Tibial nerve (tissue), 3 donors: Measurements from ENCODE around the genes LMX1B and RALGPS1.

DNA sequence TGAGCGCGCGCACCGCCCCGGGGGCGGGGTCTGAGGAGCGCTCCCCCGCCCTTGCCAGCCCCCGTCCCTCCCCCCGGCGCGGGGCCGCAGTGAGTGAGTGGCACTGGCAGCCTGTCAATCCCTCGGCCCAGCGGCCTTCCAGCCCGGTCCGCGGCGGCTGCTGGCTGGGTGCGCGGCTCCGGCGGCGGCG is 686 bp upstream of the PBX3 start:
- PRO-cap = bidirectional peak, plus-strand start at position 146 of the sequence, minus-strand start outside the sequence
- RAMPAGE, long total RNA, 3 experiments = no peak in any of the 3 experiments

DNA sequence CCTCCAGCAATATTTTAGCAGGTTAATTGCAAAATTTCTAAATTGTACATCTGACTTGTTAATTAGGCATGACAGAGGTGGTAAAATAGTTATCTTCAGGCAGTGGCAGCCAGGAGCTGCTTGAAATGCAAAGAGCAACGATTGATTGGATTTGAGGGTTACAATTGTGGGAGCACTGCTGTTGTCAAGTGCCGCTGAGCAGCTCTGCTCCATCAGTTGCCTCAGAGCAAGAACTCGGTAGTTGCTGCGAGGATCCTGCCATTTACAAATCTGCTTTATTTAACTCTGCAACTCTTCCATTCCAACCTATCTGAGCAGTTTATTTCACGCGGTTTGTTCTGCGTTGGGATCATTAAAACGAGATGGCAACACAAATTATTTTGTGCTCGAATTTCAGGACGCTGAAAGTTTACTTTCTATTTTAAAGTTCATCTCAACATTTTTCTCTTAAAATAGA is 12.6 kb downstream of the PBX3 start:
- PRO-cap = no peak
- RAMPAGE, long total RNA, 3 experiments = no peak in any of the 3 experiments

DNA sequence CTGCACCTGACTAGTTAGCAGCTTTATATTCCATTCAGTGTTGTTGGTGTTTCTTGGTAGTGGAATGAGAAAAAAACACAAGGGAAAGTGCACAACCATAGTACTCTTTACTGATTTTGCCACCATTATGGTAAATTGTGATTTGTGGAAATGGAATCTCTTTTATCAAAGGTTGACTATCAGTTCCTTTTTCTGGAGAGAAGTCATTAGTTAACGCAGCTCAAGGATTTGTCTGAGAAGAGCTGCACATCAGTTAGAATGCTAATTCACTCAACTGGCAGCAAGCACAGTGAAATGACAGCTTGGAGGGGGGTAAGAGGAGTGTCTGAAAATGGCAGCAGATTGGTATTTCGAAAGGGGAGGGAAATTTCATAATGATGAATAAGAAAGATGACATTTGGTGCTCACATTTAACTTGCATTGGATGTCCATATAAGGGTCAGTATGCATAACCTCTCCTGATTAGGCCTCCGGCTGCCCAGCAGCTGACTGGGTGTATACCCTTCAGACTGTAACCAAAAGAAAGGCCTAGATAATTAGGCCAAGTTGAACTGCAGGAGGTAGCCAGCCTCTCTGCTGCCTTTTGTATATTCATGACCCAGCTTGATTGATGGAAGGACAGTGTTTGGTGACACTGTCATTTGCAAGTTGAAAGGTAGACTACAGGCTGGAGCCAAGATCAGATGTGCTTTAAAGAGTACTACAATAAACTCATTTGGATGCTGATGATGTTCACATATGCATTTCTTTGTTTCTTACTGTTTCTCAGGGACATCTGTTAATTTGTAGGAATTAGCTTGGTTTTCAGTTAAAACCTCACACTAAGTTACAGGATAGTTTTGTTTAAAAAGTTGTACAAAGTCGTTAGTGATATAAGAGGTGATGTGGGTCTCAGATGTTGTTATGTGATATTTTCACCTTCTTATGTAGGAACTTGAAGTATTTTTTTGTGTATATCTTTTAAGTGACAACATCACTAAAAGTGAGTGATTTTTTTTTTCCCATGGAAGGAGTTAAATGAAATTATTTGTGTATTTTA is 131.1 kb downstream of the PBX3 start:
- PRO-cap = no peak
- RAMPAGE, long total RNA, 3 experiments = no peak in any of the 3 experiments

DNA sequence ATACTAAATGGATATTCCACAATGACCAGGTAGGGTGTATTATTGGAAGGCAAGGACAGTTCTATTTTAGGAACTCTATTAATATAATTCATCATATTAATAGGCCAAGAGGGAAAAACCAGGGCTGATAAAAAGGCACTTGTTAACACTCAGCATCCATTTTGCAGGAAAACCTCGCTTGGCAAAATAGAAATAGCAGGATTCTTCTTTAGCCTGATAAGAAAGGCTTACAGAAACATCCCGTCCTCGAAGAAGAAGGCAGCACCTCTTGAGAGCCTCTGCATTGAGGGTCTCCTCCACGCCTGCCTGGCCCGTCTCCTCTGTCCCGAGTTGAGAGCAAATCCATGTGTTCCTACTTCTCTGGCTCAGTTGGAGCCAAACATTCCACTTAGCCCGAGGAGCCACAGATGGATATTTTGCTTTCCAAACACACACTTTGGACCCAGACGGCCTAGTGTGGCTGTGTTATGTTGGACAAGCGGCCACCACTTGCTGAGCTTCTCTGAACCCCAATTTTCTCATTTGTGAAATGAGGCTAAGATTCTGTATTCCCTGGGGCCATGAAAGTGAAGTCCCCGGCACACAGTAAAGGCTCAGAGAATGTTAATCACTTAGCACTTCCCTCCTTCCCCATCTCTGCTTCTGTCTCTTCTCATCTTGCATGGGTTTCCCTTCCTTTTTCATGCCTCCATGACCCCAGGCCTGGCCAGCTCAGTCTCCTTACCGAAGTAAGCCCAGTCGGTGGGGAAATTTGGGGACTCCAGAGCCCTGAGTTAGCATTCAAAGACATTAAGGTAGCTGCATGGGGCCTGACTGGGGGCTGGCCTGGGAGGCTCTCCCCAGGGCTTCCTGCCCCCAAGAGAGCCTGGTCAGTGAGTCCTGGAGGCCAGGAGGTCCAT is 181.7 kb upstream of the MVB12B start:
- PRO-cap = no peak
- RAMPAGE, long total RNA, 3 experiments = no peak in any of the 3 experiments

- PRO-cap = unidirectional peak, minus-strand start at chr9:126376533; unidirectional peak, minus-strand start at chr9:126376570
- RAMPAGE, long total RNA, 3 experiments = no peak in any of the 3 experiments
Observed at GRCh38 chr9:126376240-126377194, 49.9 kb downstream of the MVB12B start.

DNA sequence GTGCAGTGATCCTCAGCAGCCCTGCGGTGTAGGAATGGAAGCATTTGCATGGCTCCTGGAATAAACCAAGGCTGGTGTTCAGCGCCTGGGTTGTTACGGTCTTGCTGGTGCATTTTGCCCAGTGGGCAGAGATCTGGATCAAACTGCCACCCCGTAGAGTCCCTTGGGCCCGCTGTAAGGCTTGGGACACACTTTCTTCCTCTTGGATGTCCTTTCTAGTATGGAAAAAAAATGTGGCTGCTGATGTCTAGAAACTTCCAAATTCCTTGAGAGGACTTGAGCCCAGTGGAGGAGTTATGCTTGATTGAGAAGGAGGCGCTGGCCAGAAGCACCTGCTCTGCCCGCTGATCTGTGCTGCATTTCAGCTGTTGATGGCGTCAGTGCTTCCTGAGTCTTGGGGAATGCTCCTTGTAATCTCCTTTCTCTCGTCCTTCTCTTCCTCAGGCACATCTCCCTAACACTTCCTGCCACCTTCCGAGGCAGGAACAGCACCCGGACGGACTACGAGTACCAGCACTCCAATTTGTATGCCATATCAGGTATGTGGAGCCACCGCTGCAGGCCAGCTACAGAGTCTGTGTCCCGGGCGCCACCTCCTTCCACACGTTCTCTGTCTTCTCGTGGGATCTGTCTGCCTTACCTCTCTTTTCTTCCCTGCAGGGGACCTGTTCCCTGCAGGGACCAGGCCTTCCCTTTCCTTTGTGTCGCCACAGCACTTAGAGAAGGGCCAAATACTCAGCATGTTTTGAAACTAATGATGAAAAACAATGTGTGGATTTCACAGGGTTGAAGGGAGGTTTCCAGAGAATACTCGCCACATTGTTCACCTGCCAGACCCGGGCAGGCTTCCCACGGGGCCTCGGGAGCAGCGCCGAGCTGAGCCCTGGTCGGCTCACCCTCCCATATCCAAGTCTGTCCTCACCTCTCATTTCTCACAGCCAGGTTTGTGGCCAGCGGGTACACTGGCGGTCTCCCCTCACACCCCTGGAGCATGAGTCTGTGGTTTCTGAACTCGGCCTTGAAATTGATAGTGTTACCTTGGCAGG is 95.1 kb downstream of the MVB12B start:
- PRO-cap = no peak
- RAMPAGE, long total RNA, 3 experiments = no peak in any of the 3 experiments

- PRO-cap = bidirectional peak, plus-strand start at chr9:126514356, minus-strand start at chr9:126514247
- RAMPAGE, long total RNA, 3 experiments = no peak in any of the 3 experiments
Observed at GRCh38 chr9:126514035-126514769, 99.5 kb upstream of the LMX1B start.

DNA sequence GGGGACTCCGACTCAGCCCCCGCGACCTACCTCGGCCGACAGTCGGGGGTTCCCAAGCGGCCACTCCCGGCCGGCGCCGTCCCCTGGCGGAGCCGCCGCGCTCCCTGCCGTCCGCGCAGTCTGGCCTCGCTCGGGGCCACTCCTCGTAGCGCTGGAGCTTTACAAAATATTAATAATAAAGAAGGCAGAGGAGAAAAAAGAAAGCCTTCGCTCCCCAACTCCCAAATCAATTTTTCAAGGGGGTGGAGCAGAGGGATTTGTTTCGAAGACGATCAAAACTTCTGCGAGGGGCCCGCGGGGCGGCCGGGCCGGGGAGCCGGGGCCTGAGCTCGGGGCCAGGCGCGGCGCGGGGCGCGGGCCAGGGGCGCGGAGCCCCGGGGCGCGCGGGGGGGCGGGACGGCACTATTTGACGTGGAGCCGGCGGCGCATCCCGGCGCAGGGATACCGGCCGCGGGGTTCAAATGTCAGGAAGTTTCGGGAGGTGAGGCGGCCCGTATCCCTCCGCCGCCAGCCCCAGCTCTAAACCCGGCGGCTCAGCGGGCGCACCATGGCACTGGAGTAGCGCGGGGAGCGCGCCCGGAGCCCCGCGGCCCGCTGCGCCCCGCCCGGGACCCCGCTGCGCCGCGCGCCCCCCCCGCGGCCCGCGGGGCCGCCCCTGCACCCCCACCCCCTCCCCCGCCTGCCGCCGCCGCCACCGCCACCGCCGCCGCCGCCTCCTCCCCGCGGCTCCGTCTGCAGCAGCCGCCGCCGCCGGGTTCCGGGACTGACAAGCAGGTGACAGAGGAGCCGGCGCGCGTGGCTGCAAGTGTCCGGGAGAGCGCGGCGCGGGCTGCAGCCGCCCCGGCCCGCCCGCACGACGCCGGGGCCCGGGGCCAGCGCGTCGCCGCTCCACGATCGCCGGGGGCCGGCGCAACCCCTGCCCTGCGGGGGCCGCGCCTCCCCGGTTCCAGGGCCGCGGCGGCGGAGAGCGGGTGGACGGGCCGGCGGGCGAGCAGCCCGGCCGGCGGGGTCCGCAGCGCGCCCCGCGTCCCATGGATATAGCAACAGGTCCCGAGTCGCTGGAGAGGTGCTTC is at the start of gene LMX1B:
TSS of gene LMX1B (plus strand) at position 510 of the 1,073 bp plus-strand sequence.
- PRO-cap = no peak
- RAMPAGE, long total RNA, 3 experiments = no peak in any of the 3 experiments

- PRO-cap = no peak
- RAMPAGE, long total RNA, 3 experiments = no peak in any of the 3 experiments
Observed at GRCh38 chr9:126616842-126617467, 3.2 kb downstream of the LMX1B start.

GRCh38 chr9:126683181-126683722 is 69.5 kb downstream of the LMX1B start:
- PRO-cap = no peak
- RAMPAGE, long total RNA, 3 experiments = no peak in any of the 3 experiments

DNA sequence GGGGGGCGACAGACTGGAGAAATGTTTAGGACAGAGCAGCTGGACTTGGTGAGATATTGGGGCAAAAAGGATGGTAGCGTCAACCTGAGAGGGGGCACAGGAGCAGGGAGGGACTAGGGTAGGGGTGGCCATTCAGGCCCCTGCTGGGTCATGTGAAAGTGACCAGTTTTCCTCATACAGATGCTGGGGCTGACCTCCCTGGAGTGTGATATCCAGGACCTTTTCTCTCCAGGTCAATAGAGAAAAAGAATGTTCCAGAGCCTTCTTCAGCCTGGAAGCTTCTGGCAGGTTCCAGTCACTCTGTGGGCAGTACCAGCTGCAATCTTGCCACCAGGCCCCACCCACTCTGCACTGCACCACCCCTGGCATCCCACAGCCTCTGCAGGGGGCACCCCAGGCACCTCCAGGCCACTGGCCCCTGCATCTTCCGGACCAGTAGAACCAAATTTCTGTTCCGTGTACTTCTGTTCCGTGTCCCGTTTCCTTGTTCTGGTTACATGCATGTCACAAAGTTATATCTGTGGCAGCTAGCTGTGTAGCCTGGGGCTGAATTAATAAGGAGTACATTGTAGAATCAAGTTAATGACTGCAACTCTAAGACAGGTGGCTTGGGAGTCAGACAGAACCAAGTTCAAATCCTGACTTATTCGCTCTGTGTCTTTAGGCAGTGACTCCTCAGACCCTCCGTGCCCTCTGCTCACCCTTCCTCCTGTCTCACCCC is 83.3 kb upstream of the ZBTB43 start:
- PRO-cap = no peak
- RAMPAGE, long total RNA, 3 experiments = no peak in any of the 3 experiments

- PRO-cap = no peak
- RAMPAGE, long total RNA, 3 experiments = no peak in any of the 3 experiments
Observed at GRCh38 chr9:126832927-126833717, 27.3 kb upstream of the ZBTB34 start.

DNA sequence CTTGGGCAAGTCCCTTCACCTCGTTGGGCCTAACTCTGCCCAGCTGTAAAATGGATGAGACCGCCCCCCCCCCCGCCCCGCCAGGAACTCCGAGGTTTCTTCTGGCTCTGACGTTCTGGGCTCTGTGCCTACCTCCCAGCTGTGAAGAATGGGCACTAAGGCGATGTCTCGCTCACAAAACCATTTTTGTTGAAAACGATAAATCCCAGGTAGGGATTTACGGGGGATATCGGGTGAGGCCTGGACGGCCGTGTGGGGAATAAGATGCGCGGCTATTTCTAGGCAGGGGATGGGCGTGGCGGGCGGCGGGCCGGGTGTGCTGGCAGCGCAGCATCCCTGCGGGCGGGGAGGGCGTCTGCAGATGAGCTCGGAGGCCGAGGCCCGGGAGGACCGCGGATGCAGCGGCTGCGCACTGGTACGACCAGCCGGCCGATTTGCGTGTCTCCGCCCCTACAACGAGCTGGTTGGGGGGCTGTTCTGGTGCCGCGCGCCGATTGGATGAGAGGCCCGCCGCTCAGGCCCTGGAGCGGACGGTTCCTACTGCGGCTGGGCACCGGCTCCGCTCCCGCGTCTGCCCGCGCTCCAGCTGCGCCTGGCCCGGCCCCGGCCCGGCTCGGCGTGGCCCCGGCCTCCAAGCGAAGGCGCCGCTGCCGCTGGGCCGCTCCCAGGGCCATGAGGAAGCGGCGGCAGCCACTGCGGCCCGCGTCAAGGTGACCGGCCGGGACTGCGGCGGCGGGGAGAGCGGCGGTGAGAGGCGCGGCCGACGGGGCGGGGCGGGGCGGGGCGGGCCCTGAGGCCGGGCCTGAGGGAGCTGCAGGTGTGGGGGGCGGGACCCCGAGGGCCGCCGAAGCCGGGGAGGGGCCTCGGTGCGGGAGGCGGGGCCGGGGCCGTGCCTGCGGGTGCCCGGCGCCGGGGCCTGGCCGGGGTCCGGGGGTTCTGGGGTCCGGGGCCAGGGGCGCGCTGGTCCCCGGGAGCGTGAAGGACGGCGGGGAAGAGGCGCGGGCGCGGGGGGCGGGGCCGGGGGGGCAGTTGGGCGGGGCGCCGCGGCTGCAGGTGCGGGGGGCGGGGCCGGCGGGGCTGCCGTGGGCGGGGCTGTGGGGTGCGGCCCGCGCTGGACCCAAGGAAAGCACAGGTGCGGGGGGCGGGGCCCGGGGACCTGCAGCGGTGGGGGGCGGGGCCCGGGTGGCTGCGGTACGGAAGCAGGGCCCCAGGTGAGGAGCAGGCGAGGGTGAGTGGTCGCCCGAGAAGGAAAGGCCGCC is at the start of gene RALGPS1:
TSS of gene RALGPS1 (plus strand) at position 517 of the 1,259 bp plus-strand sequence.
- PRO-cap = bidirectional peak, plus-strand start at position 529 of the sequence, minus-strand start at position 363 of the sequence
- RAMPAGE, long total RNA, 3 experiments = no peak in any of the 3 experiments

GRCh38 chr9:127048968-127049462 is 73.4 kb downstream of the ANGPTL2 start:
- PRO-cap = no peak
- RAMPAGE, long total RNA, 3 experiments = no peak in any of the 3 experiments

GRCh38 chr9:127210083-127211158 is 54.2 kb upstream of the GARNL3 start:
- PRO-cap = no peak
- RAMPAGE, long total RNA, 3 experiments = no peak in any of the 3 experiments

- PRO-cap = no peak
- RAMPAGE, long total RNA, 3 experiments = no peak in any of the 3 experiments
Observed at GRCh38 chr9:127263688-127264084, 888 bp upstream of the GARNL3 start.

DNA sequence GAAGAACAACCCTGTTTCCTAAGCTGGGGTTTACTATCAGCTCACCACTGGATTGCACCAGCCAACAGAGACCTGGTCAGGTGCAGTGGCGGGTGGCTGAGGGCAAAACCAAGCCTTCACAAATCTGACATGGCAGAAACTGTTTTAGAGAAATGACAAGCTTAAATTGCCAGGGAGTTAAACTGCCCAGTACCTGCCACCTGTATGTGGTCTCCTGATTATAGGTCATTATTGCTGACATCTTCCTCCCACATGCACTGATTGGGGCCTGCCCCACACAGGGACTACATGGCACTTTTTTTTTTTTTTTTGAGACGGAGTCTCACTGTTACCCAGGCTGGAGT is 2.7 kb downstream of the RPL12 start:
- PRO-cap = no peak
- RAMPAGE, long total RNA, 3 experiments = no peak in any of the 3 experiments

GRCh38 chr9:127528381-127528863 is 40.5 kb downstream of the NIBAN2 start:
- PRO-cap = no peak
- RAMPAGE, long total RNA, 3 experiments = no peak in any of the 3 experiments

DNA sequence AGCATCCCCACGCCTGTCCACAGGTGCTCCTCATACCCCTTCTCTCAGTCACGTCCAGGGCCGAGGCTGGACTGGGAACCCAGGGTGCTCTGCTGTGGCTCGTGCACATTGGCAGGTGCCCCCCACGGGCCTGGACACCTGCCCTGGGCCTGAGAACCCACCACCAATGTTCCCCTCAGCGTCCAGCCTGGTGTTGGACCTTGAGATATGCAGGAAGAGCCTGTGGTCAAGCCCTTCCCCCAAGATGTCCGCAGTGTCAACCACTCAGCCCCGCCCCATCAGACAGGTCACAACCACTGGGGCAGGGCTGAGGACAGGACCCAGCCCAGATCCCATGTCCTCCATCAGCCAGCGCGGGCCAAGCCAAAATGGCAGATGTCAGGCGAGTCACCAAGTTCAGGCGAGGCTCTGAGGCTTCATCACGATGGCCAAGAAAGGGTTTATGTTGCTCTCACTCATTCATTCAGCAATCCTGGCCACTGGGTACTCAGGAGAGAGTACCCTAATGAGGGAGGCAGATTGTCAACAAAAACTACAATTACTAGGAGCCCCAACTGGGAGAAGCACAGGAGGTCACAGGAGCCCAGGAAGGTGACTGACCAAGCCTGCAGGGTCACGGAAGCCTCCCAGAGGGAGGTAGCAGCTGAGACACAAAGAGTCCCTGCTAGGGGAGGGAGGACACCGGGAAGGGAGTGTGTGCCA is 22.4 kb downstream of the NIBAN2 start:
- PRO-cap = no peak
- RAMPAGE, long total RNA, 3 experiments = start-site peak on the minus strand in 1 of 3 experiments, centred at position 261 of the sequence, 35 reads per replicate

DNA sequence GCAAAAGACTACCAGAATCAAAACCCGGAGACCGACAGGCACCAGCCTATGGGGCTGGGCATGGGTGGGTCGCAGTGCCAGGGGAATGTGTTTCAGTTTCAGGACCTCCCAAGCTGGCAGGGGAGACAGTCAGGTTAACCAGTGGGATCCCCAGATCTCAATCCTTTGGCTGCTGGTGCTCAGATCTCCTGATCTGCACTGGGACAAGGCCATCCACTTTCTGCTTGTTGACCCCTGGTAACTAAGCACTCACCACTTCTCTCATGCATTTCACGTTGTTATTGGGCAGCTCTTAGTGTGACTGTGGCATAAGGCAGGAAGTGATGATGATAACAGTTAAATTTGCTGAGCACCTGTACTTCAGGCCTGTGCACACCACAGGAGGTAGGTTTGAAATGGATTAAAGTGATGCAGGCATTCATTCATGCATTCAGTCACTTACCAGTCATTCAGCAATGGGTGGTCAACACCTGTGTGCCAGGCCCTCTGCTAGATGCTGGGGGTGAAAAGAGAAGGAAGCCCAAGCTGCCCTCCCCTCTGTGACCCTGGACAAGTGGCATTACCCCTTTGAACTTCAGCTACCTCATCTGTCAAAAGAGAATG is 1.1 kb upstream of the NIBAN2 start:
- PRO-cap = no peak
- RAMPAGE, long total RNA, 3 experiments = no peak in any of the 3 experiments